ENCODE measurements around a stretch of chr12.

DNA sequence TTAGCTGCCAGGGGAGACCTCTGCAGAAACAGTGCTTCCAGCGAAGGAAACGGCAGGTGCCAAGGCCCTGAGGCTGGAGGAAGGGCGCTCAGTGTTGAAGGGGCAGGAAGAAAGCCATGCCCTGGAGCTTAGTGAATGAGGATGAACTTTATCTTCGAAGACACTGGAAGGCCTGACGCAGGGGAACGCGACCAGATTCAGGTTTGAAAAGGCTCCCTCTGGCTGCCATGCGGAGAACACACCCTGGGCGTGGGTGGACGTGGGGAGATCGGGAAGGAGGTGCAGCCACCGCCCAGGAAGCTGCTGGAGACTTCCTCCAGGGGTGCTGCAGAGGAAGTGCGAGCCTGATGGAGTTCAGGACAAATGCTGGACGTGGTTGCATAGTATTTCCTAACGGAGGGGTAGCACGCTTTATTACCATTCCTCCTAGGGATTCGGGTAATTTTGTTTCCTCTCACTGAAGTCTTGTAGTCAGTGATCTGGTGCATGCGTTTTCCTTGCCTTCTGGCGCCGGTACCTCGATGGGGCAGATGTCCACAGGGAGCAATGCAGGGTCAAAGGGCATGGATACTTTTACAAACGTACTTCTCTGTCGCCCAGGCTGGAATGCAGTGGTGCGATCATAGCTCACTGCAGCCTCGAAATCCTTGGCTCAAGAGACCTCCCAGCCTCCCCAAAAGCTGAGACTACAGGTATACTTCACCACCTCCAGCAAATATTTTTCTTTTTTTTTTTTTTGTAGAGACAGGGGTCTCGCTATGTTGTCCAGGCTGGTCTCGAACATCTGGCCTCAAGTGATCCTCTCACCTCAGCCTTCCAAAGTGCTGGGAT lies 26.3 kb upstream of the UBC start:
- RRBS, result no CpG with 5 or more reads among the region's 27 CpGs

- RRBS, result 23% methylated on average over 3 of the region's 17 CpGs
These were observed 1.2 kb downstream of the BRI3BP start for GRCh38 chr12:124994521-124995128.

- RRBS, result 52% methylated on average over 5 of the region's 19 CpGs
These were observed 42.5 kb upstream of the TMEM132B start for GRCh38 chr12:125143385-125144329.

GRCh38 chr12:125171199-125171643 lies 15.0 kb upstream of the TMEM132B start:
- RRBS, result no CpG with 5 or more reads among the region's 3 CpGs

- RRBS, result no CpG with 5 or more reads among the region's 5 CpGs
These were observed 810.2 kb downstream of the TMEM132B start for GRCh38 chr12:125996293-125996930.

GRCh38 chr12:126787240-126787733 lies 1479.7 kb upstream of the TMEM132C start:
- RRBS, result no CpG with 5 or more reads among the region's 10 CpGs

- RRBS, result no CpG with 5 or more reads among the region's 6 CpGs
These were observed 1119.5 kb upstream of the TMEM132C start for GRCh38 chr12:127147384-127147960.

GRCh38 chr12:127150013-127150759 lies 1116.8 kb upstream of the TMEM132C start:
- RRBS, result no CpG with 5 or more reads among the region's 7 CpGs

DNA sequence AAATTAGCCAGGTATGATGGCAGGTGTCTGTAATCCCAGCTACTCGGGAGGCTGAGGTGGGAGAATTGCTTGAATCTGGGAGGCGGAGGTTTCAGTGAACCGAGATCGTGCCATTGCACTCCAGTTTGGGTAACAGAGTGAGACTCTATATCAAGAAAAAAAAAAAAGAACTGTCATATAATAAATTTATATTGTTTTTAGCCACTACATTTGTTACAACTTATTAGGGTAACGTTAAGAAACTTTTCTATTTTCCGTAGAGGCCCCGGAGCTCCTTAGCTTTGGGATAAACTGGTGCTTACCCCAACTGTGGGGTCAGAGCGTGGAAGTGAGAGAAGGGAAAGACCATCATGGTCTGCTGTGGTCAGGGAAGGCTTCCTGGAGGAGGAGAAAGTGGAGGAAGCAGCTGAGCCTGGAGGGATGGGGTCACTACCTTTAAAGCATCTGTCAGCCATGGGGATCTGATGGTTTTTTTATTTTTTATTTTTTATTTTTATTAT lies 1101.5 kb upstream of the TMEM132C start:
- RRBS, result no CpG with 5 or more reads among the region's 8 CpGs

- RRBS, result no CpG with 5 or more reads among the region's 3 CpGs
These were observed 1061.3 kb upstream of the TMEM132C start for GRCh38 chr12:127205565-127206094.

DNA sequence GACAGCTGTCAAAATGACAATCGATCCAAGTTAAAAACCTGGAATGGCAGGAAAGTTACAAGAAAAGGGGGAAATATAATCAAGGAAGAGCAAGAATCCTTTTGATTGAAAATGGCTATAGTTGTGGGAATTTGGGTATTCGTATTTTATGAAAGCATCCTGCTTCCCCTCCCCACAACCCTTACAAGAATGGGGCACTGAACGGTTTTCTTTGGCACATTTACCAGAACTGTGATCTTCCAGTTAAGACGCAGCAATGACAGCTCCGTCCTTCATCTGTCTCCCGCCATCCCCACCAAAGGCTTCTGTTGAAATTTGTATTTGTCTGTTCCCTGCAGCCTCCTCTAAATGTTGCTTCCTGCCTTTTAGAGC lies 738.6 kb upstream of the TMEM132C start:
- RRBS, result no CpG with 5 or more reads among the region's 6 CpGs

DNA sequence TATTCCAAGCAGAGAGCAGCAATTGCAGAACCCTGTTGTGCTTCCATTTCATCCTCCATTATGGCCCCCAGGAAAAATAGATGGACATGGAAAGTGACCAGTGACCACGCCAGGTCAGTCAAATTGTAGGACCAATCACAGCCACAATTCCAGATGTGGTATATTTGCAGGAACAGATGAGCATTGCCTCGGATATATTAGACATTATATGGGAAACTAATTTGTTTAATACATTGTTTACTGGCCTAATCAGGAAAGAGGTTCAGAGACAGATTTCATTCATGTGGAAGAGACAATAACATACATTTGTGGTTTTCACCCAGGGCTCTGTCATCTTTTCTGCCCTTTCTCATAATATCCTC lies 664.3 kb upstream of the TMEM132C start:
- RRBS, result no CpG with 5 or more reads among the region's 2 CpGs

DNA sequence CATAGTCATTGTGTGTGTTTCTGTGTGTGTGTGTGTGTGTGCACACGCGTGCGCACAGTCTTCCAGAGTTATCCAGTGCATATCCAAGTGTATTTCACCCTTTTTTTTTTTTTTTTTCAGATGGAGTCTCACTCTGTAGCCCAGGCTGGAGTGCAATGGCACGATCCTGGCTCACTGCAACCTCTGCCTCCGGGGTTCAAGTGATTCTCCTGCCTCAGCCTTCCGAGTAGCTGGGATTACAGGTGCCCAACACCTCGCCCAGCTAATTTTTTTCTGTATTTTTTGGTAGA lies 558.9 kb upstream of the TMEM132C start:
- RRBS, result no CpG with 5 or more reads among the region's 7 CpGs

DNA sequence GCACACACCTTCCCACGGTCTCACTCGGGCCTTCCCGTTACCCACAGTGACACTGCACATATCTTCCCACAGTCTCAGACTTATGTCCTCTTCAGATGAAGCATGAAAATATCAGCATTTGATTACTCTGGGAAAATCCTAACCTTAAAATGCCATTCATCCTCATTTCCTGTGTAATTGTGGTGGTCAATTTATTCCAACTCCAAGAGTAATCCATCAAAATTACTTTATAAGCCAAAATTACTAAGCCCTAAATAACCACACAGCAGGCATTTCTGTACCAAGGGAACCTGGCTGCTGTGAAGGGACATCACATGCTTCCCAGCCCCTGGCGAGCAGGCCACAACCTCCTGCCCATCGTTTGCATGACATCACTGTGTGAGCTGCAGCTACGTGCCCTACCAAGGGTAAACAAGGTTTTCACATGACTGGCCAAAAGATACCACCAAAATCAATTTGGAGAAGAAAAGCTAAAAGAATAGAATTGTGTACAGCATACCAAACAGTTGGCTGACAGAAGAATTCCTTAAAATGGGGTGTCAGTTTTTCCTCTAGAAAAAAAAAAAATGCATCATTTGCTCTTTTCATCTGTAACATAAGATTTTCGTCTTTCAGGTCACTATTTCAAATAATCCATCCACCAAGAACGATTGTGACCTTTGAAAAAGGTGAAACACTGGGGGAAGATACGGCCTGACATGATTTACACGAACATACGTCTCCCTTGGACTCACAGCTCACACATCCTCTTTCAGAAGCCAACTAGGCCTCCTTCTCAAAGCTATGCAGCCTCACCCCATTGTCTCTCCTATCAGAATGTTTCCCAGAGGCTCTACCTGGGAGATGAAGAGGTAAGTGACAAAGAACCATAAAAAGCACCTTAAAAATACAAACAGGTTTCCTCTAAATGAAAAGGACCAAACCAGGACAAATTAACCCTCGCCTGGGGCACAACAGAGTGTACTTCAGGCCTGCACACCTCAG lies 5.9 kb downstream of the SLC15A4 start:
- RRBS, result no CpG with 5 or more reads among the region's 12 CpGs

- RRBS, result no CpG with 5 or more reads among the region's 4 CpGs
These were observed 16.9 kb downstream of the GLT1D1 start for GRCh38 chr12:128870272-128870471.

DNA sequence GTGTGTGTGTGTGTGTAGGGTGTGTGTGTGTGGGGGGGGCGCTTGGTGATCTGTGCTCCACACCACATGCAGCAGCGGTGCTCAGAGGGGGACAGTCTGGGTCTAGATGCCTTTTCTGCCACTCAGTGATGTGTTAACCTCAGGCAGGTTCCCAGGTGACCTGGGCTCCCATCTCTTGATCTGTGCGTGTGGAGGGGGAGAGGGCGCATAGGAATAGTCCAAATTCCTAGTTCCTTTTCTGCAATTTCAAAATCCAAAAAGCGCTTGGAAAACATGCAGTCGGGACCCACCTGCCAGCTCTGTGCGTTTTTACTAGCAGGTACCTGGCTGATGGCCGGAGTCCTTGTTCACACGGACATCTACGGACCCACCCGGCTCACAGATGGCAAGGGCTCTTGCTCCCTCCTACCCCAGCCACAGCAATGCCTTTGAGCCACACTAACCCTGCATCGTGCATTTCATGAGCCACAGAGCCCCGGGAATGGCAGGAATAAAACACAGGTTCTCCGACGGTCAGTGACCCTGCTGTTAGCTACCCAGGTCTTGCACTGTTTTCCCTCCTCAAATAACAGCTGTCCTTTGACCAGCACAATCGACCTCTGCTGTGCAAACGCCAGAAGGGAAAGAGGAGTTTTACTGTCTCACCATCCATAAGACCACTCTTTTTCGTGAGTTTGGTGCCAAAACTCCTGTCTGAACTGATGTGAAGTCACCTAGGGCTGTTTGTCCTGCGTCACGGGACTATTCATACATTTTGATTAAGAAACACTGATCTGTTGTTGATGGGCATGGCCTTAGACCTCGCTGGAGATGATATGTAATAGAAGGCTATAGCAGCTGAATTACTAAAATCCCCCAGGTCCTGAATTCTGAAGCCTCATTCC lies 120.9 kb downstream of the GLT1D1 start:
- RRBS, result 43% methylated on average over 3 of the region's 21 CpGs

DNA sequence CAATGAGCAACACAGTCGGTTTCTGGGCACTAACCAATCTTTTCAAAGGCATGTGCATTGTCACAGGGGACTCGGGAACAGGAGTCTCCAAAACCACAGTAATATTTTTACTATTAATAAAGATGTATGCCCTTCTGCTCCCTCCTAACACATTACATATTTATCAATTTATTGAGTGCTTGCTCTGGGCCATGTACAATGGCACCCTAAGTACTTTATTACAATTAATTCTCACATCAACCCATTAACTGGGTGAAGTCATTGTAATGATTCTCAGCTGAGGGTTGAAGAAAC lies 429.8 kb downstream of the TMEM132D start:
- RRBS, result no CpG with 5 or more reads among the region's 2 CpGs

DNA sequence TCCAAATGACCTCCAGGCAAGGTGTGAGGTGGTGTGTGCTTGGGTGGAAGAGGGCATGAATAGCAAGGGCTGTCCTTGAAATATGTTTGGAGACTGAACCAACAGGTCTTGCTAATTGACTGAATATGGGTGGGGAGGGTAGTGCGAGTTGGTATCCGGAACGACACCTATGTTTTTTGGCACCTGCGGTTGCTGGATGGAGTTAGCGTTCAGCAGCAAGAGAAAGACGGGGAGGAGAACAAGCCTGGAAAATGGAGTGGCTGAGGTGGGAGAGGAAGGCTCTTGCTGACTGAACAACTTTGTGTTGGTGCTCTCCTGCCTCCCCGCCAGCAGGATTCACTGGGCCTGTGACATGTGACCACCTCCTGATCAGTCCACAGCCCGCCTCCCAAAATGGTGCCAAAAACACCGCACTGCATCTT lies 84.0 kb upstream of the PIWIL1 start:
- RRBS, result no CpG with 5 or more reads among the region's 9 CpGs

- RRBS, result no CpG with 5 or more reads among the region's 20 CpGs
These were observed 56.5 kb upstream of the PIWIL1 start for GRCh38 chr12:130281149-130281557.